Kidney epithelial cell (primary cell): Measurements from ENCODE around the gene LXN.

GRCh38 chr3:156614840-156615236 lies 59.6 kb upstream of the TIPARP start:
- RAMPAGE, long total RNA = no peak
- RRBS = no CpG with 5 or more reads among the region's 1 CpG

DNA sequence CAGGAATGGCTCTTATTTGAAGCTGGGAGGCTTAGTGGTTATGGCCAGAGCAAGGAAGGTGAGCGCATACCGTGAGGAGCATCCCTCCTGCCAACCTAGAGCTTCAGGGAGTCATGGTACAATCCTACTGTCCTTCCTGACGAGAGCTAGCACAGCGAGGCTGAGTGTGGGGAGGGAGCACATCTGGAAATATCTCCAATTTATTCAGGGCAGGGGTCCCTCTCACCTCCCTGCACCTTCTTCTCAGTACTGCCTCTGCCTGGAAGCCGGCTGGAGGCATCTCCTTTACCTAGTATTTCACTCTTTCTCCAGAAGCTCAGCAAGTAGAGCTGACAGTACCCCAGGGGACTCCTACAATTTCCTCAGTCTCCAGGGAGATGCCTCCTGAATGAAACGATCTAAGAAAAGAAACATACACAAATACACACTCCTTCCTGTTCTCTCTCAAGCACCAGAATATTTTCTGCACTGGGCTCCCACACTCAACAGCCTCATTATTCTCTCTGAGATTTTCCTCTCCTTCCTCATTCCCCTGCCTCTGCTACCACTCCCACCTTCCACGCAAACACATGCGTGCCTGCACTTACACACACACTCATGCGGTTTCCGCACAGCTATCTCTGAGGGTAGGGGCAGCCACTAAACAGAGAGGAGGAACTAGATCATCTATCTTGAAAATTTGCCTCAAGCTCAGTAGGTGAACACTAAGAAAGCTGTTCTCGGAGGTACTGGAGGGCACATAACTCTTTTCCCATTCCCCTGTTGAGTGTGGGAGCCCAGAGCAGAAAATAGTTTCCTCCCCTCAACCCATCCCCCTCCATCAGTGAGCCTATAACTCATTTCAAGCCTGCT lies 30.8 kb upstream of the TIPARP start:
- RAMPAGE, long total RNA = no peak
- RRBS = no CpG with 5 or more reads among the region's 11 CpGs

DNA sequence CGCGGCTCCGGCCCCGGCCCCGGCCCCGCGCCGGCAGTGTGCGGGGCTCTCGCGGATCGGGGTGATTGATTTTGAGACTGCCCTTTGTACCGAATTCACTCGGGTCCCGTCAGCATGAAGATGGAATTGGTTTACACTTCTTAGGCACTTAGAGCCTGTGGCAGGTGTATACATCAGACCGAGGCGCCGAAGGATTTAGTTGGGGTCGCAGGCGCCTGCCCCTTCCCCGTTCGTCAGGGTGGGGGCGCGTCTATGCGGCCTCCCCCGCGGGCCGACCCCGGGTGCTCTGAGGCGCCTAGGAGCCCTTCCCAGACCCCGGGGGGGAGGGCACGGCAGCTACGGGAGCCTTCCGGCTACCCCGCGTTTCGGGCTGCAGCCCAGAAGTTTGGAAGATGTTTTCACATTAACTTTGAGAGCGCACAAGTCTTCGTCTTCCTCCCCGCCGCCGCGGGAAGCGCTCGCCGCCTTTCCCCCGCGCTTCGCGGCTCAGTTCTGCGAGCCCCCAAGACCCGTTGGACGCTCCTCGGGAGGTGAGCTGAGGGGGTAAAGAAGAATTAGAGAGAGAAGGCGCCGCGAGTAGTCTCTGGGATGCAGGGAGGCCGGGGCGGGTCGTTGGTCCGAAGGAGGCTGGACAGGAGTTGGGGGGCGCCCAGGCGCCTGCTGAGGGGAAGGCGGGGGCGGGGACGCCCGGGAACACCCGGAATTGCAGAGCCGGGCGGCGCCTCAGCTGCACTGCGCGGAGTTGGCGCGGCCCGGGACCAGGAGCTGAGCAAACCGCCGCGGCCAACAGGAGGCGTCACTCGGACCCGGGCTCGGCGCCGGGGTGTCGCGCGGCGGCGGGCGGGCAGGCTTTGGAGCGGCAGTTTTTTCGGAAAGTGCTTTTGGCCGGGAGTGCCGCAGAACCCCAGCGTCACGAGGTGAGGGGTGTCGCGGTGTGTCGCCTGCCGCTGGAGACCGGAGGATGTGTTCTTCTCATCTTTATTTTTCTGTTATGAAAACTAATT lies 774 bp downstream of the TIPARP start:
- RAMPAGE, long total RNA = no peak
- RRBS = 1% methylated on average over 41 of the region's 102 CpGs

- RAMPAGE, long total RNA = start-site peak on the minus strand at chr3:156816984-156817038, 10 and 13 reads in 2 replicates
- RRBS = 1% methylated on average over 41 of the region's 86 CpGs
These were observed 9.3 kb upstream of the LEKR1 start for GRCh38 chr3:156816631-156817536.

- RAMPAGE, long total RNA = no peak
- RRBS = no CpG with 5 or more reads among the region's 3 CpGs
These were observed 89.5 kb downstream of the CCNL1 start for GRCh38 chr3:157070453-157070792.

DNA sequence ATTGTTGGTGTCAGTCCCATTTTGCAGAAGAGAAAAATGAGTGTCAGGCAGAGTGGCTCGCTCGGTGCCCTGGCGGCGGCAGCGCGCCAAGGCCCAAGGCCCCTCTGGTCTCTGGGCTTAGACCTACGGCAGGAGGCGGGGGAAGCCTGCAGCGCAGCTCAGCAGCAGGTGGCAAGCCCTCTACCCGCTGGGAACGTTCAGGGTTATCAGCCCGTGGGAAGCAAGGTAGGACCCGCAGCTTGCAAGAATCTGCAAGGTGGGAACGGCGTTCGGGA lies 39.9 kb downstream of the CCNL1 start:
- RAMPAGE, long total RNA = no peak
- RRBS = no CpG with 5 or more reads among the region's 16 CpGs

DNA sequence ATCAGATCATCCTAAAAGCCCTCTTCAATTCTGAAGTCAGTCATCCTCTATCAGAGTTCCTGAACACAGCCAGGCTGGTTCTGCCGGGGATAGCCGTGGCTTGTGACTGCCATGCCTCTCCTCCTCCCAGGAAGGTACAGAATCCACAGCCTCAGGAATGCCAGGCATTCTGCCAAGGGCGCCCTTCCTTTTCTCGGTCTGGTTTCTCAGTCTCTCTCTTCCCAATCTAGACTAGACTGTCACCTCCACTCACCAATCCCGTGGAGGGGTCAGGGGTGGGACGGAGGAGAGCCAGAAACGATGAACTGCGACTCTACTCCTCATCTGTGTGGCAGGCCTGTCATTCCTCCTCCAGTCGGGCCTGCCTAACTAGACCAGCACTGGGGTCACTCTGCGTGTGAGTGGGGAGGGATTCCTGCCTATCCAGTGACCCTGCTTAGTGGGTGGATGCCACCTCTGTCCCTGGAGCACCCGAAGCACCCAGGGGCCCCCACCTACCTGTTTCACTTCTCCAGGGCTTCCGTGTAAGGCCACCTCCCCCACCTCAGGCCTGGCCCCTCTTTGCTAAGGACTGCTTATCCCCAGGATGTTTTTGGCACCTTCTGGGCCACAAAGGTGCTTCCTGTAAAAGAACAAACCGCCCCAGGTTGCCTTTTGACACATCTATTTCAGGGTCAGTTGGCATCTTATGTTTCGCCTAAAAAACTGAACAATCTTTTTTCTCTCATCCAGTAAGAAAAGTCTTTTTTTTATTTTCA lies 30.8 kb downstream of the CCNL1 start:
- RAMPAGE, long total RNA = no peak
- RRBS = no CpG with 5 or more reads among the region's 14 CpGs

- RAMPAGE, long total RNA = no peak
- RRBS = no CpG with 5 or more reads among the region's 14 CpGs
These were observed 29.5 kb downstream of the CCNL1 start for GRCh38 chr3:157130380-157130962.

GRCh38 chr3:157136640-157137366 lies 23.1 kb downstream of the CCNL1 start:
- RAMPAGE, long total RNA = no peak
- RRBS = no CpG with 5 or more reads among the region's 6 CpGs

DNA sequence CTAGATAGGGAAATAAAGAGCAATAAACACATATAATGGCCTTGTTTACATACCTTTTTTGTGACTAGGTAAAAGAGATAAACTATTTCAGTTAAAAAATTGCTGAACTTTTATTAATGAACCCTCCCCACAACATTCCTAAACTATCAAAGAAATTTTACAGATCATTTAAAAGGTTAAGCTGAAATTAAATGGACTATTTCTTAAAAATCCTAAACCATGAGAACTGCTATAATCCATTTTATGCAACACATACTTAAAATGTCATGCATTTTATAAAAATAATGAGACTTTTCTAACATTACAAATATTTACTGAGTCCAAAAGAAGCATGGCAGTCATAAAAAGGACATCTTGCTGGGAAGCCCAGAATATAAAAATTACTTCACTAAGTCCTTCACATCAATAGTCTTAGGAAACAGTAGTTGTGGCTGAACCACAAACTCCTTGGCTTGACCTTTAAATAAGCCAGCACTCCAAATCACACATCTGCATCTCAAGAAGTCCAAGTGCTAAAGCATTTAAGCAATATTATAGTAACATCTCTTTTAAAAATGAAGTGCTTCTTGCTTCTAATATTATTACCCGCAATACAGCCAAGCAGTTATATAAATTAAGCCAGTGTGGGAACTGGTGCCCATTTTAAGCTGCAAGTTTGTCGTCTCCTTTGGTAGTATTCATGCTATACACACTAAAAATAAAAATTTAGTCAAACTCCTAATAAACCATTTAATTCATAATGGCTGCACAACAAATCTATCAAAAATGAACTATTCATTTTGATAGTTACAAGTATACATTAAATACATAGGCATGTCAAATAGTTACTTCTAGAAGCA lies 8.8 kb downstream of the CCNL1 start:
- RAMPAGE, long total RNA = no peak
- RRBS = no CpG with 5 or more reads among the region's 2 CpGs

- RAMPAGE, long total RNA = no peak
- RRBS = 0% methylated on average over 5 of the region's 22 CpGs
These were observed 867 bp upstream of the CCNL1 start for GRCh38 chr3:157160652-157161375.

- RAMPAGE, long total RNA = no peak
- RRBS = no CpG with 5 or more reads among the region's 4 CpGs
These were observed 122.5 kb upstream of the CCNL1 start for GRCh38 chr3:157282289-157282961.

DNA sequence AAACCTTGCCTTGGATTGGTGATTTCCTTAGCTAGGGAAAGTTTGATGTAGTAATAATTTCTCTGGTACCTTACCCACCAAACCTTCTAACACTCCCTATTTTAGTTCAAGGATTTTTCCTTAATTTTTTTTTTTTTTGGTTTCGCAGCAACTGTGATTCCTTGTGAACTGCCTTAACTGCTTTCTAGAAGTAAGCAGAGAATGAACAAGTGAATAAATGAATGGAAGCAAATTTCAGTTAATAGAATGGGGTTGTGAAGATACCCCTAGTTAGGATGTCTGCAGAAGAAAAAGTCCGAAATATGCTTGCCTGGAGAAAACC lies 35.1 kb upstream of the PTX3 start:
- RAMPAGE, long total RNA = no peak
- RRBS = no CpG with 5 or more reads among the region's 2 CpGs

- RAMPAGE, long total RNA = no peak
- RRBS = no CpG with 5 or more reads among the region's 2 CpGs
These were observed 287.2 kb downstream of the SHOX2 start for GRCh38 chr3:157819082-157819456.

- RAMPAGE, long total RNA = no peak
- RRBS = no CpG with 5 or more reads among the region's 65 CpGs
These were observed 8.5 kb downstream of the SHOX2 start for GRCh38 chr3:158097364-158098389.

GRCh38 chr3:158672209-158673339 lies at the start of gene LXN:
Gene LXN (minus strand): TSS chr3:158672648.
- RAMPAGE, long total RNA = no peak
- RRBS = 2% methylated on average over 10 of the region's 31 CpGs

DNA sequence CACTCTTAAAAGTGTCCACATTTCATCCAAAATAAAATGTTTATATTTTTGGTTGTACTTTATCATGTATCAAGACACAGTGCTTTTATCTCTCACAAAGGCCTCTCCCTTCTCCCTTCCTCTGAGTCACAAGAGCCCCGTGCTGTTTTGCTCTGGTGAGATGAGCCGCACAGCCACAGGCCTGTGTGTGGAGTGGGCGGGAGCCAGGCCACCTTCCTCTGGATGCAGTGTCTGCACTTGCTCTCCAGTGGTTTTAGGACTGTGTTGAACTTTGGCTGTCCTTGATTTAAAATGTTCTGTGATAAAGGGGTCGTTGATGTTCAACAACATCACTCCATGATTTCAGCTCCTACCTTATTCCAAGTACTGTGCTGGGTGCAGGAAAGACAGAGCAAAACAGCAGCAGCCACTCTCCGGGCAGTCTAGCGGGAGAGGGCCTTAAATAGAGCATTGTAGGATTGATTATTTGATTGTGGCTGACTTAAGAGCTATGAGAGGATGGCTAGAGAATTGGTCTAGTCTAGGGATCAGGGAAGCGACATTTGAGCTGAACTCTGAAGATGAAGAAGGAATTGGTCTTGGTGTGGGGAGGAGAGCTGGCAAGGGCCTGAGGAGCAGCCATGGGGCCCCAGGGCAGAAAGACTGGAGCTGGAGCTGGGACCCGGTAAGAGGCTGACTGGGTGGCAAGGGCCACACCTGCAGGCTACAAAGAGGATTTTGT lies 15.2 kb downstream of the RARRES1 start:
- RAMPAGE, long total RNA = no peak
- RRBS = no CpG with 5 or more reads among the region's 8 CpGs

GRCh38 chr3:158731593-158731970 lies 675 bp downstream of the RARRES1 start:
- RAMPAGE, long total RNA = no peak
- RRBS = no CpG with 5 or more reads among the region's 14 CpGs

DNA sequence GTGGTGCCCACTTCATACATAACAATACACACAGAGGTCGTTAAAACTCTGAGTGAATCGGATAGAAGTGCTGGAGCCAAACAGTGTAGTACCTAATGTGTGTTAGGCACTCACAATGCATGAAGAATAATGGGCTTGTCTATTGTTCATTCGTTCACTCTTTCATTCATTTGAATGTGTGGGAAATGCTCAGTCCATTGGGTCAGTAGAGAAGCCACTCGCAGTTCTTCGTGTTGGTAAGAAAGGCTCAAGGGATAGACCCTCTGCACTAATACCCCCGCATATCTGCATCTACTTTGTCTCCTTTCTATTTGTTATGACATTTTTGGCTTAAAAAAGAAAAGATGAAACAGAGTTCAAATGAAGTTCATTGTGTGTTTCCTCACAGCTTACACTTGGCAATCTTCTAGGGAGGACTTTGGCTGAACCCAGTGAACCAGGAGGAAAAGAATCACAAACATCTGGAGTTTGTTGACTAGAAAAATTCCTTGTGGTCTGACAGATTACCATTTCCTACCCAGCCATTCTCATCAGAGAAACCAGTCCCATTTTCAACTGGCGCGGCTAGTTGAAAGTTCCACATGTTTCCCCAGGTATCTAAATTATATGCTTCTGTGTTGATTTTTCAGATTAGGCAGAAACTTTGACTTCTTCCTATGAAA lies 32.8 kb upstream of the MFSD1 start:
- RAMPAGE, long total RNA = no peak
- RRBS = no CpG with 5 or more reads among the region's 8 CpGs

DNA sequence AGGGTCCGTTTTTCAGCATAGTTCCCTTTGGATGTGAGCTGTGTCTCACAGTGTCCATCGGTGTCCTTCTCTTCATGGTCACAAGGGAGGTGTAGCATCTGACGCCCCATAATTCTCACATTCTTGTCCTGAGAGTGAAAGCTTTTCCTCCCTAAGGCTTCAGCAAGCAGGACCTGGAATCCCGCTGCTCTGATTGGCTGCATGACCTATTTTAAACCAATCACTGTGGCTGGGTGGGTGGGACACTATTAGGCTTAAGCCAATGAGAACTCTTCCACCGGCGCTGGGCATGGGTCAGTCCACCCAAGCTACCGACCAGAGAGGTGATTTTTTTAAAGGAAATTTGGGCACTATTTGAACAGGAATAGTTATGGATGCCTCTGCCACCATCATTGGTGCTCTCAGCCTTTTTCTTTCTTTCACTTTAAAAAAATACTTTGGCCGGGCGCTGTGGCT lies 85.3 kb upstream of the IQCJ-SCHIP1 start:
- RAMPAGE, long total RNA = no peak
- RRBS = no CpG with 5 or more reads among the region's 9 CpGs